Endothelial cell (in vitro differentiated cells): ENCODE measurements around the gene CIB1.

- PRO-cap: no peak
These were observed 14.9 kb downstream of the ANPEP start for GRCh38 chr15:89799399-89800525.

GRCh38 chr15:89805871-89807164, 8.3 kb downstream of the ANPEP start:
- PRO-cap: no peak

DNA sequence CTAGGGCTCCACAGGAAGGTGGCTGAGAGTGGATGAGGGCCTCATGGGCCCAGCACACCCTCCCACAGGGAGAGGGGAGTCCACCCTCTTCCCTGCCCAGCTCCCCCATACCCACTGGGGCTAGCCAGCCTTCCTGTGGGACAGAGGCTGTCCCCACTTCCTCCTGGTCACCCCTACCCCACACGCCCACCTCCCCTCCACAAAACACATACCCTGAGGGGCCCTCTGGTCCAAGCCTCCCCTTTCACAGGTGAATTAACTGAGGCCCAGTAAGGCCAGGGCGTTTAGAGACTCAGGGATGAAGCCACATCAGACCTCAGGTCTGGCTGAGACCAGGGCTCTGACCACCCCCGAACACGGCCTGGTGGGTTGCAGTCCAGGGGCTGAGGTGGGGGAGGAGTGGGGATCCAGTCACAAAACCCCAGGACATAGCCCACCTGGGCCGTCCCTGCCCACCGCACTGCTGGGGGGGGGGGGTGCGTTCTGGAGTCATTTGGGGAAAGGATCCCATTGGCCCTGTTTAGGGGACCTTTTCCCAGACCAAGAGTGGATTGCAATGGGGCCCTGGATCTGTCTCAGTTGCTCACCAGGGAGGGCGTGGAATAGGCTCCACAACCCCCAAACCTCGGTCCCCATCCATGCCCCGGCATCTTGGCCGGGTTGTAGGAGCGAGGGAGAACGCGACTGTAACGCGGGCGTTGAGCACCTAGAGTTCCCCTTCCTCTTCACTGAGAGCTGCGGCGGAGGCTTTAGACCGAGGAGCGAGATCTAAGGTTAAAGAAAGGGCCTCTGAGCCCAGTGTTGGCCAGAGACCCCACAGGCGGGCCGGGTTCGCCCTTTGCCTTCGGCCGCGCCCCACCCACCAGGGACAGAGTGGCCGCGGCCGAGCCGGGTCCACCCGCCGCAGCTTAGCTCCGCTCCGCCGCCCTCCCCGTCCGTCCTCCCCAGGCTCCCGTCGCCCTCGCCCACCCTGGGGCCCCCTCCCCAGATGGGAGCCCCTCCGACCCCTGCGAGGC, 817 bp downstream of the ANPEP start:
- PRO-cap: unidirectional peak, plus-strand start at position 728 of the sequence; unidirectional peak, plus-strand start at position 871 of the sequence

GRCh38 chr15:90059040-90060197, 42.8 kb downstream of the IDH2 start:
- PRO-cap: bidirectional peak, plus-strand start at chr15:90059983, minus-strand start at chr15:90059697

GRCh38 chr15:90061910-90062982, 40.0 kb downstream of the IDH2 start:
- PRO-cap: no peak

GRCh38 chr15:90075105-90076541, 26.6 kb downstream of the IDH2 start:
- PRO-cap: unidirectional peak, plus-strand start at chr15:90075367

GRCh38 chr15:90098928-90099525, 3.2 kb downstream of the IDH2 start:
- PRO-cap: no peak

DNA sequence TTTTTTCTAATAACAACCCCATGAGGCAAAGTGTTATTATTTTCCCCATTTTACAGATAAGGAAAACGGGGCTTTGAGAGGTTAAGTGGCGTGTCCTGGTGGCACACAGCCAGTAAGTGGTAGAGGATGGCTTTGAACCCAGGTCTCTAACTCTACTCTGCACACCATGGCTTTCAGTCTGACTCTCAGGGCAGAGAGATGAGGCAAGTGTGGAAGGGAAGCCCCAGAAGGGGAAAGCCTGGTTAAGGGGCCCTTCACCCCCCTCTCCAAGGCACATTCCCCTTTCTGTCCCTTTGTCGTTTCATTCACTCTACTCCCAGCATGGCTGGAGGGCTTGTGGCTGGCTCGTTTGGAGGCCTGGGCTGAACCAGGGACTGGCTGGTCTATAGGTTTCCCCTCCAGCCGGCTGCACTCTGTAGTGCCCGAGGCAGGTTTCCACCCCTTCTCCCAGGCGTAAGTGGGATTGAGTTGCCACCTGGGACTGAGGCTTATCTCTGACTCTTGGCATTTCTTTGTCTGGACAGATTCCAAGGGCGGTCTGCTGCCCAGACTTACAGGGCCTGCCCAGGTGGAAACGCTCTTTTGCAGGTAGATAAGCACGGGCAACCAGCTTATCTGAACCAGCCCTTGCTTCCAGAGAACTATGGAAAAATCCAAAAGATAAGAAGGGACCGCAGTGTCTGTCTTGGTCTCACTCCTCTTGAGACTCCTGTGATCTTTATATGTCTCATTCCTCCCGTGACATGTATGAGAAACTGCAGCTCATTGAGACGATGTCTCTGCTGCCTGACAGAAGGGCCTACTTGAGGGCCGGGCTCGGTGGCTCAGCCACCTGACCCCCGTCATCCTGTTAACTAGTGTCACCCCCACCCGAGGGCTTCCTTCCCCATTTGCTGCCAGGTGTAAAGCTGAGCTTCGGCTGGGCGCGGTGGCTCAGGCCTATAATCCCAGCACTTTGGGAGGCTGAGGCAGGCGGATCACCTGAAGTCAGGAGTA, 12.3 kb downstream of the SEMA4B start:
- PRO-cap: no peak

DNA sequence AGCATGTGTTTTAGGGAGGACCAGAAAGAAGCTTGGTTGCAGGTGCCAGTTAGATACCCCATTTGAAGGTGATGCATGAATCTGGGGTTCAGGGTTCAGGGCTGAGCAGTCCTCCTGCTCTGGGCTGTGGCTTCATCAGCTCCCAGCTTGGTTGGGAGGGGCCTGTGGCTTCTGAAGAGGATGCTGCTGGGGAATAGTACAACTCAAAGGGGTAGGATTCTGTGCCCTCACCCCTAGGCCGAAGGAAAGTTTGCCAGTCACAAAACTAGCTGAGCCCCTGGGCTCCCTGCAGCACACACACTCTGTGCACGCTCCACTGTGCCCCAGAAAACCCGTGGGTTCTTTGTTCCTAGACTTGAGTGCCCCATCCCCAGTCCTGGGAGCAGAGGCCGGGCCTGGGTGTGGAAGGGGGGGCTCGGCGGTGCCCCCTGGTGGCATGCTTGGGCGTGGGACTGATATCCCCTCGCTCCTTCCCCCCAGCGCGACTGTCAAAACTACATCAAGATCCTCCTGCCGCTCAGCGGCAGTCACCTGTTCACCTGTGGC, 14.4 kb downstream of the CIB1 start:
- PRO-cap: no peak

DNA sequence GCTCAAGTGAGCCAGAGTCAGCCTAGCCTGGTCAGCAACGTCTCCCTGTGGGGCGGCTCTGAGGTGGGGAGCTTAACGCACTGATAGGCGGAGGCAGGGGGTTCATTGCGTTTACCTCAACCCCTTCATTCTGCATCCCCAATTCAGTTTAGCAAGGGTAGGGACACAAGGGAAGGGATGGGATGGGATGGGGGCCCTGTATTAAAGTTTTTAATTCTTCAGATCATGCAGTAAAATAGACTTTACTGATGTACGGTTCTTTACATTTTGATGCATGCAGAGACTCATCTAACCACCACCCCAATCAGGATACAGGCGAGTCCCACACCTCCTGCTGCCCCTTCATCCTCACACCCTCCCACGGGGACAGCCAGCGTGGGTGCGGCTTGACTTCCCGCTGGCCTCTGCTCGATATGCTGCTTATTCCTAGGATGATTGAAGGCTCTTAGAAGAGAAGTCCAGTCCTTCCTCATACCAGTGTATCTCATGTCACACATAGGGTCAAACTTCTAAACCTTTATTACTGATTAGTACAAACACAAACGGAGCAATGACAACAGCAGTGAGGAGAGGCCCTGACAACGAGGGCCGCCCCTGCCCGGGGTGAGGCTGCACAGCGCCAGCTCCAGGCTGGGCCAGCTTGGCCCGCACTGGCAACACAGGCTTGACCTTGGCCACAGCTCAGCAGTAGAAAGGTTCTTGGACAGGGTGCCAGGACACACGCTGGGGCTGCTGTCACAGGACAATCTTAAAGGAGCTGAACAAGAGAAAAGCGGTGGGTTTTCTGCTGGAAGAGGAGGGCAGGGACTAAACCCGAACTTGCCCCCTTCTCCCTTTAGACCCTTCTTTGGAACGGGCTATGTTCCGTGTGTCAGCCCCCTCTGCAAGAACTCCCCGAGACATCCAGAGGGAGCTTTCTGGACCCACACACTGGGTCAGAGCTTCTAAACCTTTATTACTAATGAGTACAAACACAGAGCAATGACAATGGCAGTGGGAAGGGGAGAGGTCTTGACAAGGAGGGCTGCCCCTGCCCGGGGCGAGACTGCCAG, 3.7 kb downstream of the CIB1 start:
- PRO-cap: no peak

DNA sequence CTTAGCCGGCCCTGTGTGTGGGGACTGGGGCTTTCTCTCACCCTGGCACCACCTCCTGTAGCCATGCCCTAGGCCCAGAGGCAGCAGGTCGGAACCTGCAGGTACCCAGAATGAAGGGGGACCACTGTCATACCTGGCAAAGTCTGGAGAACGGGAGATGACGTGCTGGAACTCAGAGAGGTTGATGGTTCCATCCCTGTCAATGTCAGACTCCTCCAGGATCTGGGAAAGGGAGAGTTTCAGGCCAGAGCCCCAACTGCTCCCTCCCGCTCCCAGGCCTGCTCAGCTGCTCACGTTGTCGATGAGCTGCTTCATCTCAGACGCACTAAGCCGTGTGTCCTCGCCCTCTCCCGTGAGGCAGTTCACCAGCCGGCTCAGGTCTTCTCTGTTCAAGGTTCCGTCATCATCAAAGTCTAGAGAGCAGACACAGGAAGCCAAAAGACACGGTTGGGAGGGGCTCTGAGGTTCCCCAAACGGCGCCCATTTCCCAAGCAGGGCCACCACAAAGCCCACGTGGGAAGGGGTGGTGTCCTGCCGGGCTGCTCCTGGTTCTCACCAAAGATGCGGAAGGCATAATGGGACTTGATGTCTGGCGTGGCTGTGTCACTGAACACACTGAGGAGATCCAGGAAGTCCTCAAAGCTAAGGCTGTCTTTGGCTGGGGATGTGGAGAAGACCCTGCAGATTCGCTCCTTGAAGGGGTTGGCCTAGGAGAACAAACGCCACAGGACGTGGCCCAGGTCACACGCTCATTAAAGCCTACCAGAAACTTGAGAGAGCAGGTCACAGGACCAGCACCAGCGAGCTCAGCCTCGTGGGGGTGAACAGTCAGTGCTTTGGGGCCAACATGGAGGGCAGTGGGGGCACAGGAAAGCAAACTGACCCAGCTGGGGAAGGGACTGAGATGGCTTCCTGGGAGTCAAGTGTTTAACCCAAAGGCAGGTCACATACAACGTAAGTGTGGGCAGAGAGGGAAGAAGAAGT, 2.6 kb downstream of the CIB1 start:
- PRO-cap: no peak

GRCh38 chr15:90233009-90234172, at the start of gene CIB1:
CIB1 (minus strand) TSS chr15:90233941.
- PRO-cap: unidirectional peak, plus-strand start at chr15:90233490; unidirectional peak, plus-strand start at chr15:90233620; bidirectional peak, plus-strand start at chr15:90234290, minus-strand start at chr15:90233938

- PRO-cap: no peak
These were observed 28.4 kb downstream of the CRTC3 start for GRCh38 chr15:90558116-90558576.

DNA sequence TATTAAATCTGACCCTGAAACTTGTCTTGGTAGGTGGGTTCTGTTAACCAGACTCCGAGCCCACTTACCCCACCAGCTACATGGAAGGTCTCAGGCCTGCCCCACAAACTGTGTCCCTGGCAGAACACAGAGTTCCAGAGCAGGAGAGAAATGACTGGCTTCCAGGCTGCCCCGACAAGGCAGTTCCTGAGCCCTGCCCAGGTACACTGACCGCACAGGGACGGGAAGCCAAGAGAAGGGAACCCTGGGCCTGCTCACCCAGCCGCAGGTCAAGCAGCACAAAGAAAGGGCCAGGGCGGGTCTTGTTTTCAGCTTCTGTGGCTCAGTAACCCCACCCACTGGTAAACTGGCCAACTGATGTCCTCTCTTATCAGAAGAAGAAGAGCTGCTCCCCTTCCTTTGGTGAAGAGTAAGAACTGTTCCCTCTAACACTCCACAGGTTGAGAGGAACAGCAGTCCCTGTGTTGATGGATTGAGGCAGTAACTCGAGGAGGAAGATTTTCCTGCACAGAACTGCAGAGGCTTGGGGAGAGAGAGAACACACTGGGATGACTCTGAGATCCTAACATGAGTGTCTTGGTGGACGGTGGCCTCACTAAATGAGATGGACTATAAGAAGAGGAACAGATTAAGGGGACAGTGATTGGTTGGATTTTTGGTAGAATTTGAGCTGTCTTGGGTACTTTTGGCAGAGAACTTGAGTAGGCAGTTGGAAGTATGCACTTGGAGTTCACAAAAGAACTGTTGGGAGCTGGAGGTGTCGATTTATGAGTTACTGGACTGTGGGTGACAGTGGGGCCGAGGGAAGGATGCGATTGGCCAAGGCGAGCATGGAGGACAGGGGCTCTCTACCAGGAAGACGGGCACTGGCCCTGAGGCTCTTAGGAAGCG, 68.5 kb downstream of the CRTC3 start:
- PRO-cap: no peak

GRCh38 chr15:90654520-90655334, 62.4 kb upstream of the BLM start:
- PRO-cap: unidirectional peak, minus-strand start at chr15:90654820

GRCh38 chr15:90758539-90759241, 41.5 kb downstream of the BLM start:
- PRO-cap: no peak

DNA sequence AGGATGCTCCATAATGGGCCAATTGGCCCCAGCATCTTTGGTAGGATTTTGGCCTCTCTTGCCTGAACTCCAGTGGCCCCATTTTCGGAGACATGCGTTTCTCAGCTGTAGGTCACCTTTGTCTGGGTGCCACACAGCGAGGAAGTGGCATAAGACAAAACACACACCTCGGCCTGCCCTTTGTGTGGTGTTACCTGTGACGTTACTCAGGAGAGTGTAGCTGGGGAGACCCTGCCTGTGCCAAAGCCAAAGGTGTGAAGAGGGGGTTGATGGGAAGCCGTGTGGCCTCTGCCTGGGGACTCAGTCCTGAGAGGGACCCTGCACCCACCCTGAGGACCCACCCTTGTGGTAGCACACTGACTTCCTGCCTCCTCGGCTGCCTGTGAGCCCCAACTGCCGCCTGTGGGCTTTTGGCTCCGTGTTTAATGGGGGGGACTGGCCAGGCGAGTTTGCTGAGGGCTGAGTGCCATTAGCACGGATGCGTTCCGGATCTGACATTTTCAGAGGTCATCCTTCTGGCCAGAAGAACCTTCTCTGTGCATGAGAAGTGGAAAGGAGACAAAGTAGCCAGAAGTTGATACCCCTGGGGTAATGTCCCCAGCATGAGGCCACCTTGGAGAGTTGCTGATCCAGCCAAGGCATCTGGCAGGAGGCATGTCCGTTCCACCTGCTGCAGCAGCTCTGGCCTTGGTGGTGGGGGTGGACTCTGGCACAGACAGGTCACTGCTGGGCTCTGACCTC, 51.9 kb upstream of the FURIN start:
- PRO-cap: no peak

DNA sequence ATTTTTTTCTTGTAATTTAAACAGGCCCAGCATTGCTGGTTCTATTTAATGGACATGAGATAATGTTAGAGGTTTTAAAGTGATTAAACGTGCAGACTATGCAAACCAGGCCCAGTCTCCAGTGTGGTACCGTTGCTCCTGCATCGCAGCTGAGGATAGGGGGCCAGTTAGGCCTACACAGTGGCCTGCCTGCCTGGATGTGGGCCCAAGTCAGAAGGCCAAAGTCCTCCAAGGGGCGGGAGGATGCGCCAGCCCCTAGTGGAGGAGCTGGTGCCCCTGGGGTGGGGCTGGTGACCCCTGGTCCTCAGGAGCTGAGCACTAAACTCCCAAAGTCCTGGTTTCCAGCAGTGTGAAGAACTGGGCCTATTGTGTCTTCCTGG, 965 bp upstream of the FES start:
- PRO-cap: no peak

- PRO-cap: no peak
These were observed 11.2 kb downstream of the MAN2A2 start for GRCh38 chr15:90914276-90914762.

- PRO-cap: no peak
These were observed 4.4 kb downstream of the RCCD1 start for GRCh38 chr15:90958911-90959729.